NALM6 (cell line): ENCODE data around the genes ZC3H12A and MYCBP.

DNA sequence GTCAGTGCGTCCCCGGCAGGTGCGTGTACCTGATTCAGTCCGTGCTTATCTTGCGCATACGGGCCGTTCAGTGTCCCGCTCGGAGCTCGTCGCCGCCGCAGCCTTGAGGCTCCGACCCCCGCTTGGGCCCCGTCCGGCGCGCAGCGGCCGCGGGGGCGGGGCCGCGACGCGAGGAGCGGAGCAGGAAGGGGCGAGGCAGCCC, 216 bp upstream of the ZC3H12A start:
- PRO-cap, result bidirectional peak, plus-strand start outside the sequence, minus-strand start at position 145 of the sequence

- PRO-cap, result bidirectional peak, plus-strand start at chr1:37474580, minus-strand start at chr1:37474407
These were observed at the start of gene ZC3H12A for GRCh38 chr1:37474465-37475568. Gene ZC3H12A, plus strand, starts transcription at chr1:37474580.

DNA sequence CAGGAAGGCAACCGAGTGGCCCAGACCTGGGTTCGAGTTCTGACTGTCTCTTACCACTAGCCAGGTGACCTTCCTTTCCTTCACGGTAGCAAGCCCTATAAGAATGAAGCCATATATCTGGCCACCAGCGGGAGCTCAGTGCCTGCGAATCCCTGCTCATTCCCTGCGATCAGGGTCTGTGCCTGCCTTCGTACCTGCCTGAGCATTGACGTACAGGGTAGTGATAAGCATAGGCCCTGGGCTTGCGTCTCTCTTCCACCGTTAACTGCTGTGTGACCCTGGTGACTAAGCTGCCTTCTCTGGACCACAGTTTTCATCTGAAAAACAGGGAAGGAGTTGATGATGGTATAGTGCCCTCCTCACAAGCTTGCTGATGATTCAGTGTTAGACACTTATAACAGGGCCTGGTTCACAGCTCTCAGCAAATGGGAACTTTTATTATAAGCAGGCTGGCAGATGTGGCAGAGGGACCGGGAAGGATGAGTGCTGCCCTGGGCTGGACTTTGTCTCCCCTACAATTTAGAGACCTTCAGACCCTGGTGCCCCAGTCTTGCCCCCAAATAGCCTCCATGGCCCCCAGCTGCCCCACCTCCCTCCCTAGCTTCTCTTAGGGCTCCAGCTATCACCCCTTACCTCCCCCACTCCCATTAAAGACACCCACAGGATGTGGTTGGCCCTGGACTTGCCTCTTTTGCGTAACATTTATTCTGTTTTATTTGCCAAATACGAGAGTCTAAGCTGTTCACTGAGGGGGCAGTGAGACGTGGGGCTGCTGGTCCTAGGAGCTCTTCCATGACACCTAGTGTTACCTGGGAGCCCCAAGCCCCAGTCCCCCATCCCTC, 4.3 kb downstream of the ZC3H12A start:
- PRO-cap, result no peak

DNA sequence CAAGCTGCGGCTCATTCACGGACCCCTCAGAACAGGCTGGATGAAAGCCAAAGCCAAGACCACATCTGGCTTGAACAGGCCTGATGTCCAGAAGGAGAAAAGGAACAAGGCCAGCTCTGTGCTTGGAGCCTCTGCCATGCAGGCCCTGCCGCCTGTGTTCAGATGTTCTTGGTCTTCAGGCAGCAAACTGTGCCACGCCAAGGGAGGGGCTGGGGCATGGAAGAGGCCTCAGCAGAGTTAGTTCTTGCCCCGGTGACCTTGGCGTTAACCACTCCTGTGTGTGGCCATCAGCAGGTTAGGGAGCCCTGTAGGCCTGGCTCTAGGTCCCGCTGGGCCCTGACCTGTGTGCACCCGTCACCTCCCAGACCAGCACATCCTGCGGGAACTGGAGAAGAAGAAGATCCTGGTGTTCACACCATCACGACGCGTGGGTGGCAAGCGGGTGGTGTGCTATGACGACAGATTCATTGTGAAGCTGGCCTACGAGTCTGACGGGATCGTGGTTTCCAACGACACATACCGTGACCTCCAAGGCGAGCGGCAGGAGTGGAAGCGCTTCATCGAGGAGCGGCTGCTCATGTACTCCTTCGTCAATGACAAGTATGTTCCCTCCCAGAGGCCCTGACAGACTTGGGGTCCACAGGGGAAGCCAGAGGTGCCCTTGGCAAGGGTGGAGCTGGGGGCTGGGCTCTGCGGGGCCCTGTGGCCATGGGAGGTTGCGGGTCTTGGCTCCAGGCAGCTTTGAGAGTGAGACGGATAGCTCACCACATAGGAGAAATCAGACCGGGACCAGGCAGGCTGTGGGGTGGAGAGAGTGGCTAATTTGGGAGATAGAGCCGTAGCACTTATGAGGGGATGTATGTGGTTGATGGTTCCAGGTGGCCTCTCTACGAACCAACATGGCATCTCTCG, 7.1 kb downstream of the ZC3H12A start:
- PRO-cap, result no peak

DNA sequence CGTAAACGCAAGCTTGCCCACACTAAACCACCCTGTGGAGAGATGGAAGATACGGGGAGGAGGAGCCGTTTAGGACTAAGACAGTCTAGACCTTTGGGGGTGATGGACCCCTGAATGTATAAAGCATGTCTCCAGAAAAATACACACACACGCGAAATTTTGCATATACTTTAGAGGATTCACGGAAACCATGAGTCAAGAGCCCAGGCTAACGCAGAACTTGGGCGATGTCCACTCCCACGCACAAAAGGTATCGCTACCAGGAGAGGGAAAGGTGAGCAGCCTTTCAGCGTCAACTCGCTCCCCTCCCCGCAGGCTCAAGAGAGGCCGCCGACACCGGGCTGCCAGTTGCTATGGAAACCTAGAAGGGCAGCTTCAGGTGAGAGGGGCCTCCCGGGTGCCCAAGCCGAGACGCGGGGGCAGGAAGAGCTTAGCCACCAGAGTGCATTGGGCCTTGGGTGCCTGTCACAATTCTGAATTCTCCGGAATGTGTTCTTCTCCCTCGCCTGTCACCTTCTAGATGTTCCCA, 877 bp downstream of the MEAF6 start:
- PRO-cap, result no peak

DNA sequence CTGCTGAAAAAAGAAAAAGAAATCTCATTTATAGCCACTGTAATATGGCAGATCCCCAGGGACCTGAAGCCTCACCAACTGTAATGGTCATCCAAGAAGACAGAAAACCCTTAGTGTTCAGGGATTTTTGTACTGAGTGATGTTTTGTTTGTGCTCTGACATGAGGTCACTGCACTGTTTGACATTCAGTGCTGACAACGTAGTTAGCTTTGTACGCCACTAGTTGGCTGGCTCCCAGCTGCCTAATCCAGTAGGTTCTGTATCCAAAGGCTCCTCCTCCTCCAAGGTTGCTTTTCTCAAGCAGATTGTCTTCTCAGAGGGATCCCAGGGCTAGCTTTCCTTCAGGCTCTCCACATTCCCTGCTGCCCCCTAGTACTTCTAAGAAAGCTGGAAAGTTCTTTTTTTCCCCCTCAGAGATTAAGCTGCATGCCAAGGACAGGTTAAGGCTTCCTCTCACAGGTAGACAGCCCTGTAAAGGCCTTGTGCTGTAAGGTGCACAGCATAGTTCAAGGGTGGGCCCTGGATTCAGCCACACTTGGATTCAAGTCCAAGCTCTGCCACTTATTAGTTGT, 9.6 kb upstream of the YRDC start:
- PRO-cap, result no peak

DNA sequence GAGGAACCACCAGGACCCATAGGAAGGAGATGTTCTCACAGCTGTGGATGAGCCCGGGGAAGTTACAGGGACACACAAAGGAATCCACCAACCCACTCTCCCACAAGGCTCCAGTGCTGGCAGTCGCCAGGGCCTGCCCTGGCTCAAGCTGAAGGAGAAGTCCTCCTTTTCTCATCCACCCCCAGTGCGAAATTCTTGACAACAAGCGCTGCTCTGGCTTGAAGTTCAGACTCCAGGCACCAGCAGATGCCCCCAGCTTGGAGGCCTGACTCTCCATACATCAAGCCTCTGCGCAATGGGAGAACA, 4.5 kb downstream of the FHL3 start:
- PRO-cap, result no peak

DNA sequence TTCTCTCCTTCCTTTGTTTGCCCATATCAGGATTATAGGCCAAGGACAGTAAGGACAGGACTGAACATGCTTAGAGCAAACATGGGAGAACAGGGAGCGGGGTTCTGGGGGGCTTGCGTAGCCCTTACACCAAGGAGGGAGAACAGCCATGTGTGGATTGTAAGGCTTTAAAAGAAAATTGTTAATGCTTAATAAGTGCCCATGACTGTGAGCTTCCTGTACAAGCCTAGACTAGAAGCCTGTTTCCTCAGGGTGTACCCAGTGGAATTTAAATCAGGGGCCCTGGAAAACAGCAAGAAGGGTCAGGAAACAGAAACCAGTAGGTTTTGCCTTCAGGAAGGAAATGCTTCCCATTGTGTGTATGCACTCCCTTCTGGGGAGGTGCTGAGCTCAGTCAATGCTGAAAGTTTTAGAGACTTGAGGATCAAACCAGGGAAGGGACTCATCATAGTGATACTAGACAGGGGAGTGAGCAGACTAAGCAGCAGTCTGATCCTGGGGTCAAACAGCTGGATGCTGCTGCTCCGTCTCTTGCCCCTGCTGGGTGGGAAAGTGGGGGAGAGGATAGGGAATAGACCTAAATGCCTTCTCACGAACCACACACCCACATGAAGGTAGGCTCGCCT, 12.7 kb downstream of the UTP11 start:
- PRO-cap, result no peak

GRCh38 chr1:38558017-38558827, 301.4 kb downstream of the RRAGC start:
- PRO-cap, result no peak

GRCh38 chr1:38872907-38874132, at the start of gene MYCBP:
Gene MYCBP, minus strand, starts transcription at chr1:38873348.
- PRO-cap, result bidirectional peak, plus-strand start at chr1:38873563, minus-strand start at chr1:38873298

DNA sequence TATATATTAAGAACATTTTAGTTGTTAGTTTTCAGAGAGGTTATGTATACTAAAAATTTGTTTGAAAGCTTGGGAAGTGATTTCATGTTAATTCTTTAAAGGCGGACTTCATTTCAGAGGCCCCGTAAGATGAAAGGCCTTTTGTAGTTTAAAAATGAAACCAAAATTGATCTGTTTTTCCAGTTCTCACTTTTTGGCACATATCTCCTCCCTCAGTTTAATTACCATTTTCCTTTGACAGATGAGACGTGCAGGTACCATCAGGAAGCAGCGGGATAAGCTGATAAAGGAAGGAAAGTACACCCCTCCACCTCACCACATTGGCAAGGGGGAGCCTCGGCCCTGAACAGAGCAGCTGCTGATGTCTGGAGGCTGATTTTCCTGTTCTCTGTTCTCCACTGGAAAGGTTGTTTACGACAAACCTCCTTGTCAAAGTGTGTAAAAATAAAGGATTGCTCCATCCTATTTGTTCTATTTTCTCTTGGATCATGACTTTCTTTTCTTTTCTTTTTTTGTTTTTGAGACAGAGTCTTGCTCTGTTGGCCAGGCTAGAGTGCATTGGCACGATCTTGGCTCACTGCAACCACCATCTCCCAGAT, 8.1 kb downstream of the NDUFS5 start:
- PRO-cap, result no peak

- PRO-cap, result no peak
These were observed 55.6 kb downstream of the NDUFS5 start for GRCh38 chr1:39081882-39082075.

GRCh38 chr1:39086589-39087464, 60.7 kb downstream of the NDUFS5 start:
- PRO-cap, result no peak

- PRO-cap, result no peak
These were observed 80.5 kb downstream of the NDUFS5 start for GRCh38 chr1:39106340-39107413.

DNA sequence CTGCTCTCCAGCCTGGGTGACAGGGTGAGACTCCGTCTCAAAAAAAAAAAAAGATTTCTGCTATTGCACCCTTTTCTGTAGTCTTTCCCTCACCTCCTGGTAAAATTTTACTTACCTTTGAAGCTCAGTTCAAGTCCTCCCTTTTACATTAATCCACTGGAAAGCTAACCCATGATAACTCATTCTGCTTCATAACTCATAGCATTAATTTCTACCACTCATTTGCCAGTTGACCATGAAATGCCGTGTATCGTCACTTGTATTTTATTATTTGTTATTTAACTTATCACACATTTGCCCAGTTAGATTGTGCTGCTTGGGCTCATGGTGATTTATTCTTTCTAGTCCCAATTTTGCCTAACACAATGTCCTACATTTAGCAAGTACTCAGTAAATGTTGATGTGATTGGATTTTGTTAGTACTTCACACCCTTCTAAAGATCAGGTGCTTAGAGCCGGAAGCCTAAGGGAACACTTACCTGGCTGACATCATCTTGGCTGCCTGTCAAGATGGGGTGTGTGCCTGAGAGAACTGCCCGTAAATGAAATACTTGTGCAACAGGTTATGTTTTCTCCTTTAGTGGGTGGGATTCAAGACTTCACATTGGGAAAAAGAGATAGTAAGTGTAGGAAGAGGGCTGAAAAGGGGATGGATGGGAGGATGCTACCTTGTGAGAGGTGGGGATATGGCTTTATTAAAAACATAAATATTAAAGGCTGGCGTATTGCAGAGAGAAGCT, 75.7 kb upstream of the MACF1 start:
- PRO-cap, result no peak

DNA sequence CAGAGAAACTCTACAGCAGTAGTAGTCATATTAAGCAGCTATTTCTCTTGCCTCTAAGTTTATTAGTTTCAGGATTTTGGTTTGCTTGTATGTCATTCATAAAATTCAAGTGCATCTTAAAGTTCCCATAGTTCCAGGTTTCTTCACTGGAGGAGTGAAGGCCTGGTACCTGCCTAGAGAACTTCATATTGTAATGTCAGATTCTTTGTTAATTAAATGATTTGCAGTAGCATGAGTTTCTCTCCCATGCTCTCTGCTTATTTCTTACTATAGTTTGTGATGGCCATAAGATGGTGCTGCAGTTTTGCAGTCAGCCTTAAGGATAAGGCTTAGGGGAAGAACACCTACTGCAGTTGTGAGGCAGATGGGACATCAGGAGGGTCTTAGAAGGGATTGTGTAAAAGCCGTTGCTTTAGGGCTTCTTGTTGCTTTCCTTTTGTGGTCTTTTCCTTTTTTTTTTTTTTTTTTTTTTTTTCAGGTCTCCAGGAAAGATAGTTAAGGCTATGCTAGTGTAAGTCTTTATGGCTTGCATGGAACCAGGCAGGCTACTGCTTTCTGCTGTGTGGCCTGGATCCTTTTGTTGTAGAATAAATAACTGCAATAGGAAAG, 61.8 kb downstream of the MACF1 start:
- PRO-cap, result no peak

- PRO-cap, result bidirectional peak, plus-strand start at chr1:39269968, minus-strand start at chr1:39269840
These were observed 65.4 kb downstream of the MACF1 start for GRCh38 chr1:39269659-39270535.

- PRO-cap, result no peak
These were observed 105.6 kb downstream of the MACF1 start for GRCh38 chr1:39310094-39310446.

- PRO-cap, result no peak
These were observed 112.6 kb downstream of the MACF1 start for GRCh38 chr1:39317039-39317510.

DNA sequence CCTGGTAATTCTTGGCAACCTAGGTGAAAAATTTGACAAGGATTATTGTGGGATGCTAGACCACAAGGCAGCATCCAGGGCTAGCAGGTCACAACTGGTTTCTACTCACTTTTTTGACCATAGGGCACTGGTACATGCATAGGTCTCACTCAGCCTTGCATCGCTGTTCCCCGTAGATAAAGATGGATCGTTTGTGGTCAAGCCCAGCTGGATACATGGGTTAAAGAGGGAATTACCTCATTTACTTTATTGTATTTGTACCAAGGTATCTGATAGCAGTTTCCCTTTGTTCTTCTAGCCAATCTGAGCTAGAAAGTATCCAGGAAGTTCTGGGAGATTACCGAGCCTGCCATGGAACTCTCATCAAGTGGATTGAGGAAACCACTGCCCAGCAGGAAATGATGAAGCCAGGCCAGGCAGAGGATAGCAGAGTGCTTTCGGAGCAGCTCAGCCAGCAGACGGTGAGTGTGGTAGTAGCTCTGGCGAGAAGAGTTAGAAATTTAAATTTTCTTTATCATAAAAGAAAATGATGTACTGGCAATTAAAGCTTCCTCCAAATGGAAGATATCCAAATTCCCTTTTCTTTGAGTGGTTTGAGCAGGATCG, 113.8 kb downstream of the MACF1 start:
- PRO-cap, result no peak